Osteocyte (in vitro differentiated cells): ENCODE data around the genes SNX7 and PLPPR5.

- PRO-cap: no peak
Measured at GRCh38 chr1:94590432-94590882, 48.9 kb upstream of the F3 start.

GRCh38 chr1:94608021-94608796, 66.7 kb upstream of the F3 start:
- PRO-cap: no peak

DNA sequence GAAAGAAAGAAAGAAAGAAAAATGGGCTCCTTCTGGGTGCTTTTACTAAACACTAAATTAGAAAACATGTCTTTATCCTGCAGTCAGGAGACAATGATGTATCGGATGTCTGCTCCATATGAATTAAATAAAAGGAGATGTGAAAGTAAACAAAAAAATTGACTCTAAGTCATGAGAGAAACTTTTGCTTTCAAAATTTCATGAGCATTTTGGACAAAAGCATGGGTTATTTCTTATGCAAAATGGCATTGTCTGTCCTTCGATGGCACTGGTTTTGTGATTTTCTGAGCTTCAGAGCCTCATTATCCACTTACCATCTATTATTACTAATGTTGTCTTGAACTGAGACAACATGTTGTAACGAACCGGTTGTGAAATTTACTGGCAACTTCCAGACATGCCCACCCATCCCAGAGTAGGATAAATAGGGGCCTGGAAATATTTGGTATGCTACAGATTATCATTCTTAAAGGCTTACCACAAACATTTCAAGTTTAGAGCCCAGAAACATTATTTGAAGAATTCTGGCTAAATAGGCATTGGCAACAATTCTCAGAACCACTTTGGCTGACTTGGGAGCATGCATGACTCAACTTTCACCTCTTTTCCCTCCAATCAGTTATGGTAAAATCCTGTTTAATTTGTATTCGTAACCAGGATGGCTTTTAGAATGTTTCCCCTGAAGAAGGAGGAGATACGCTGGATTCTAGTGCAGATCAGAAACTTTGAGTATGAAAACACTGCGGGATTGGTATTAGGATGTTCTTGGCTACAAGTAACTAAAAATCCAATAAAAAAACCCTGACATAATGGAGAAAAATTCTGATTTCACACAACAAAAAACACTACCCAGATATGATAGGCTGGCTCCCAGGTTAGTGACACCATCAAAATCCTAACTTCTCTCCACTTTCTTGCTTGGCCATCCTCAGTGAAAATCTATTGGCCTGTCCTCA, 130.1 kb upstream of the SLC44A3 start:
- PRO-cap: no peak

- PRO-cap: no peak
Measured at GRCh38 chr1:94754982-94755565, 65.1 kb upstream of the SLC44A3 start.

DNA sequence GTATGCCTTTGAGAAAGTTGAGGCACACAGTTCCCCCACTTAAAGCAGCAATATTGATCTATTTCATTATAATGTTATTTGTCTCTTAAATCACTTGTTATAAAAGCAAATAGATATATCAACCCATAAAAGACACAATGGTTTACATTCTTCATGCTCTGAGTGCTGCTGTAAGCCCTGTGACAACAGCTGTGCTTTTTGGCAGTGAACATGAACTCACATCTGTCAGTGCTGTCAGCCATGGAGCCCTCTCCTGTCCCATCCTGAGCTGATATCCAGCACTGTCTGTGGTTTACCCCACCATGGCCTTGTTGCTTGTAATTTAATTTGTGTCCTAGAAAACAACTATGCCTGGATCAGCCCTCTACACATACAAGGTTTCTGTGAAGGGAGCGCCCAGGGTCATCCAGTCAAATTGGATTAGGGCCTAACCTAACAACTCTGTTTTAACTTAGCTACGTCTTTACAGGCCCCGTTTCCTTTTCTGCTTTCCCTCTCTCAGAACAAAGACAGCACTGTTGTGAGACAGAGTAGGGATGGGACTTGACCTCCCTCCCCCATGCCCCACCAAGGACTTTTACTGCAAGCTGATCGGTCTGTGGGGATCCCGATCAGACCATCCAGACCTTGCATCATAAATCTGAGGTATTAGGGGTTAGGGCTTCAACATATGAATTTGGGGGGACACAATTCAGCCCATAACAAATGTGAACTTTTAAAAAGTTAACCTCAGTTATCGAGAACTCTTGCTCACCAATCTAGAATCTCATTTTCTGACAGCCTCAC, 16.5 kb upstream of the SLC44A3 start:
- PRO-cap: no peak

GRCh38 chr1:95122355-95122772, 5.2 kb downstream of the TLCD4 start:
- PRO-cap: no peak

- PRO-cap: no peak
Measured at GRCh38 chr1:96755513-96756267, 34.1 kb downstream of the PTBP2 start.

GRCh38 chr1:96758919-96759825, 37.6 kb downstream of the PTBP2 start:
- PRO-cap: no peak

- PRO-cap: no peak
Measured at GRCh38 chr1:96995390-96995998, 273.9 kb downstream of the PTBP2 start.

- PRO-cap: no peak
Measured at GRCh38 chr1:97130543-97131047, 409.0 kb downstream of the PTBP2 start.

DNA sequence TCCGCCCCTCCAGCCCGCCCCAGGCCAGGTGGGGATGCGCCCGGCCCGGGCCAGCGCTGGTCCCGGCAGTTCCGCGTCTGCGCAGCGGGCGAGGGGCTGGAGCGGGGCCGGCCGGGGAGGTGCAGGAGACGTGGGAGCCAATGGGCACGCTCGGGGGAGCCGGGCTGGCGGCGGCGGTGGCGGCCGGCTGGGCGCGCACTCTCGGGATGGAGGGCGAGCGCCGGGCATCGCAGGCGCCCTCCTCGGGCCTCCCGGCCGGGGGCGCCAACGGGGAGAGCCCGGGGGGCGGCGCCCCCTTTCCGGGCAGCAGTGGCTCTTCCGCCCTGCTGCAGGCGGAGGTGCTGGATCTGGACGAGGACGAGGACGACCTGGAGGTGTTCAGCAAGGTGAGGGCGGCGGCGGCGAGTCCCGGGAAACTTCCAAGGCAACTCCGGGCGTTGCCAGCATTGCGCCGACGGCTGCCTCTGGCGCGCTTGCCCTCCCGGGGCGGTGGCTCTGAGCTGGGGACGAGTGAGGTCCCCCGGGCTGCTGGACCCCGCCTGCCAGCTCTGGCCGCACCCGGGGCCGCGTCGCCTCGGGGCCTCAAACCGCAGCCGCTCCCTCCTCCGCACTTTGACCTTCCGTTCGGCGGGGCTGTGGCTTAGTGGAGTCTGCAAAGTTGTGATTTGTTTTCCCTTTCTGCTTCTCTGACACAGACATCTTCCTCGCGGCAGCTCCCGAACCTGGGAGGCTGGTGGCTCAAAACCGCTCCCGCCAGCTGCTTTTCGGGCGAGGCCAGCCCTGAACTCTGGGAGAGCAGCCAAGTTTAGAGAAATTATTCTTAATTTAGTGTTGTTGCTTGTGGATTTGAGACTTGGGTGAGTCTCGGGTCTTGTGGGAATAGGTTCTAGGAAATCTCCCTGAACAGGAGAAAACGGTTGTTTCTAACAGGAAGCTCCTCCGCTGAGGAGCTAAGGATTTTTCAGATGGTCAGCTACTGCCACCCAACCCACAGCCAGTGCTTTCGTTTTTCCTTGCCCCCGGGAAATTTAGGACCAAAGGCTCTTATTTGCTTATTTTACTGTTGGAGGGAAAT, at the start of gene SNX7:
TSS of gene SNX7 (plus strand) at position 196 of the 1,075 bp plus-strand sequence.
- PRO-cap: bidirectional peak, plus-strand start at position 198 of the sequence, minus-strand start at position 75 of the sequence

DNA sequence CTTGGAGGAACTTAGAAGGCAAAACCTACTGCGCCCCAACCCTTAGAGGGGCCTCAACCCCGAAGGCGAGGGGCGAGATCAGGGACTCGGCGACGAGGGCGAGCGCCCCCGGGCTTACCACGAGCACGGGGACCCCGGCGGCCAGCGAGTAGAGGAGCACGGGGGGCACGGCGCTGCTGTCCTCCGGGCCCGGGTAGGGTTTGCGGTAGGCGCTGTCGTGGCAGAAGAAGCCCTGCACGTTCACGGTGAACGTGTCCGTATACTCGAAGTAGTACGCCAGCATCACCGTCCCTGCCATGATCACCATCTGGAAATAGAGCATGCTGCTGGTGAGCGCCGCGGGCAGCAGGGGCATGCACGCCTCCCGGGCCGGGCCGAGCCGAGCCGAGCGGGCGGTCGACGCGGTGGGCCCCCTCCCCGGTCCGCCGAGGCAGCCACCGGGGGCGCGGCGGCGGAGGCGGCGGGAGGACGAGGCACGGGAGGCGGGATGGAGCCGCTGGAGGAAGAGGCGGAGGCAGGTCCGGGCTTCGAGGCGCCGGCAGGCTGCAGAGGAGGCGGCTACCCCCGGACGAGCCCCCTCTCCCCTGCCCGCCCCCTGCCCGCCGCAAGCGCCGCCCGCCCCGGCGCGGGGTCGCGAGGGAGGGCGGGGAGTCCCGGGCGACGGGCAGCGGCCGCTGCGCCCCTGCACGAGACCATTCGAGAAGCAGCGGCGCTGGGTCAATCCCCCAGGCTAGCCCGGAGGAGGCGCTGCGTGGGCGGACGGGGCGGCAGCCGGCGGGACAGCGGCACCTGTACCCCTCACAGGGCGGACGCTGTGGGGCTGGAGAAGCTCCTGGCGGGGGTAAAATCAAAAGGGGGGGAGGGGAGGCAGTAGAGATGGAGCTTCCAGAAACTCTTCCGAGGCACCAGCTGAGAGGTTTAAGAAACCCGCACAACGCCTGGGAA, at the start of gene PLPPR5:
TSS of gene PLPPR5 (minus strand) at position 545 of the 945 bp plus-strand sequence.
- PRO-cap: no peak

- PRO-cap: no peak
Measured at GRCh38 chr1:99045794-99046032, 41.1 kb upstream of the PLPPR5 start.

- PRO-cap: no peak
Measured at GRCh38 chr1:99685489-99686227, 39.7 kb downstream of the PALMD start.

DNA sequence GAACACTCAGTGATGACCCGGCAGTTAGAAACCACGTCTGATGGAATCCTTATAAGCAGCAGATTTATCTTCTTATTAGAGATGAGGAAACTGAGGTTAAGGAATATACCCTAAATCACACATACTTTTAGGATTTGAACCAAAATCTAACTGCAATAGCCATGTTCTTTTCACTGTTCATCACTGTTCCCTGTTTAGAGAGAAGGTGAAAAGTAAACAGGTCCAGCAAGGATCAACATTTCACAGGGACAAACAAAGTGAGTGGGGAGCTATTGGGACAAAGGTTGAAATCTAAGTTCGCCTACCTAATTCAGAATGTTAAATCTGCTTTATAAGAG, 6.7 kb downstream of the FRRS1 start:
- PRO-cap: no peak

- PRO-cap: no peak
Measured at GRCh38 chr1:99818267-99818569, 31.9 kb upstream of the AGL start.

DNA sequence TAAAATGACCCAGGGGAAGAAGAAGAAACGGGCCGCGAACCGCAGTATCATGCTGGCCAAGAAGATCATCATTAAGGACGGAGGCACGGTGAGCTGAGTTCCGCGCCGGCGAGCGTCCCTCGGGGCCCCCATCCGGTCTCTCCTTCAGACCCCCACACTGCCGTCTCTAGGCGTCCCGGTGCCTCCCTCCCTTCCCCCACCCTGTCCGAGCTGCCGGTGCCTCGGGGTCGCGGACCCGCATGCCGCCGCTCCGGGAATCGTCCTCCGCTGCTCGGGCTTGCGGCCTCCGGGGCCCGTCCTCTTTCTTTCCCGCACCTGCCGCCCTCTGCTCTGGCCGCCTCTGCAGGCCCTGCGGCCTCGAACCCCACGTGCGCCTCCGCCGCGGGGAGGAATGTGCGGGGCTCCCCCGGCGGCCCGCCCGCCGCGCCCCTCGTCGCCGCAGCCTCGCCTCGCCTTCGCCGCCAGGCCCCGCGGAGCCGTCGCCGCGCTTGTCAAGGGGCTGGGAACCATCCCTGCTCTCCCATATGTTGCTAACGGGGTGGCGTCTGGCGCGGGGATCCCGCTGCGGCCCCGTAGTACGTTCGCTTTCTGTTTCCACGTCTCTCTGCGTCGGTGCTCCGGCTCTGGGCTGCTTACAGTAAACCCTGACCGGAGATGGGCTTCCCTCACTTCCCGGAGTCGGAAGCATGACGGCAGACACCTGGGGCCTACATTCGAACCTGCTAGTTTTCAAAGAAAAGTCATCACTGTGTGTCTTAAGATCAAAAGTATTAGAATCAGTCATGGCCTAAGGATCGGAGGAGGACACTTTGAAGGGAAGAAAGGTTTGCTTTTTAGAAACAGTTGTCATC, 559 bp downstream of the MFSD14A start:
- PRO-cap: bidirectional peak, plus-strand start at position 668 of the sequence, minus-strand start at position 608 of the sequence

DNA sequence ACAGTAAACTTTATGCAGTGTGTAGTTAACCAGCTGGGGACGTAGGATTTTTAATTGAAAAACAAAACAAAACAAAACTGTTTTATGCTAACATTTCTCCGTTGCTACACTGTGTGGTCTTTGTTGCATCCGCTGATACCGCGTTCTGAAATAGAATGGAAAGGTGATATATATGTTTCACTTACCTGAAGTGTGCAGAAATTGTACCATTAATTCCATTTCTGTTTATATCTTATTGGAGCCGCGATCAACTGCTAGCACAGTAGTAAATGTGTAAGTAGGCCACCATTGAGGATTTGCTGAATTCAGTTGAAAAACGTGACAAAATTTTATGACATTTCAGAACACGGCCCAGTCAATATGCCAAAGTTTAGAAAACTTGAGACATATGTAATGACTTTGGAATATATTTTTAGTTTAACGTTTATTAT, 1.2 kb downstream of the MFSD14A start:
- PRO-cap: no peak

- PRO-cap: no peak
Measured at GRCh38 chr1:100217819-100218194, 31.8 kb downstream of the DBT start.

- PRO-cap: no peak
Measured at GRCh38 chr1:100351026-100351238, 1.4 kb upstream of the CDC14A start.